Measurements from ENCODE around the genes ZNF443, ZNF791, WDR83, WDR83OS and GCDH.

GRCh38 chr19:12145323-12146104 lies 5.4 kb upstream of the ZNF20 start:
- RRBS: no CpG with 5 or more reads among the region's 14 CpGs

- RRBS: no CpG with 5 or more reads among the region's 9 CpGs
These were observed 3.1 kb downstream of the ZNF563 start for GRCh38 chr19:12330094-12330910.

- RRBS: 4% methylated on average over 6 of the region's 66 CpGs
These were observed at the start of gene ZNF443 for GRCh38 chr19:12440442-12441400. ZNF443 (minus strand) TSS chr19:12441021.

- RRBS: 1% methylated on average over 11 of the region's 75 CpGs
These were observed at the start of gene ZNF791 for GRCh38 chr19:12610400-12611657. ZNF791 (plus strand) TSS chr19:12610920.

GRCh38 chr19:12666607-12667460 lies at the start of gene WDR83:
WDR83 (plus strand) TSS chr19:12666807.
- RRBS: 2% methylated on average over 8 of the region's 40 CpGs

DNA sequence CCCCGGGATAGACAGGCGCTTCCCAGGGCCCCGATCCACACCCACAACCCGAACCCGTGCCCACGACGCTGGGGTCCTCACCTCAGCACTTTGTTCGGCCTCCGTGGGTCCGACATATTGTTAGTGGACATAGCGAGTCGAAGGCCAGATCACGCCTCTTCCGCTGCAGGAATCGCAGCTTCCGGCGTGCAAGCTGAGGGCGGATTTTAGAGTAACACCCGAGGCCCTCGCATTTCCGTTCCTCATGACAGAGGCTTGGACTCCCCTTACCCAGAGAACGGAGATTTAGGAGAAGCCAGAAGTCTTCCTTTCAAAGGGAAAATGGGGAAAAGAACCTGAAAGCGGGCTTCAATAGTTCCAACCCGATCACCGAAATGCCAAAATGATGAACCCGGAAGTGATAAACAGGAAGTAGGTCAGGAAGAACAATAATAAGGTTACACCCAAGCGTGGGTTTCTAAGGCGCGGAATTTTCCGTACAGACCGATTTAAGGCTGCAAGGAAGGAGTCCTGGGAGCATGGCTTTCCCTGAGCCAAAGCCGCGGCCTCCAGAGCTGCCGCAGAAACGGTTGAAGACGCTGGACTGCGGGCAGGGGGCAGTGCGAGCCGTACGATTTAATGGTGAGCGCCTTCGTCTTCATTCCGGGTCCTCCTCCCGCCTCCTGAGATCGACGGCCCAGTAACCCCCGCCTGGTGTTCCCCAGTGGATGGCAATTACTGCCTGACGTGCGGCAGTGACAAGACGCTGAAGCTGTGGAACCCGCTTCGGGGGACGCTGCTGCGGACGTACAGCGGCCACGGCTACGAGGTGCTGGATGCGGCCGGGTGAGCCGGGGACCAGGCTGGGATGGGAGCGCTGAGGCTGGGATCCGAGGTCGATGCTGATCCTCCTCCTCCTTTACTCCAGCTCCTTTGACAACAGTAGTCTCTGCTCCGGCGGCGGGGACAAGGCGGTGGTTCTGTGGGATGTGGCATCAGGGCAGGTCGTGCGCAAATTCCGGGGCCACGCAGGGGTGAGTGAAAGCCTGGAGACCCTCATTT lies at the start of gene WDR83OS:
Gene WDR83OS (minus strand): TSS at position 143 of the 1,041 bp plus-strand sequence.
- RRBS: 3% methylated on average over 10 of the region's 72 CpGs

GRCh38 chr19:12749889-12750637 lies 1.5 kb upstream of the BEST2 start:
- RRBS: 19% methylated on average over 4 of the region's 25 CpGs

DNA sequence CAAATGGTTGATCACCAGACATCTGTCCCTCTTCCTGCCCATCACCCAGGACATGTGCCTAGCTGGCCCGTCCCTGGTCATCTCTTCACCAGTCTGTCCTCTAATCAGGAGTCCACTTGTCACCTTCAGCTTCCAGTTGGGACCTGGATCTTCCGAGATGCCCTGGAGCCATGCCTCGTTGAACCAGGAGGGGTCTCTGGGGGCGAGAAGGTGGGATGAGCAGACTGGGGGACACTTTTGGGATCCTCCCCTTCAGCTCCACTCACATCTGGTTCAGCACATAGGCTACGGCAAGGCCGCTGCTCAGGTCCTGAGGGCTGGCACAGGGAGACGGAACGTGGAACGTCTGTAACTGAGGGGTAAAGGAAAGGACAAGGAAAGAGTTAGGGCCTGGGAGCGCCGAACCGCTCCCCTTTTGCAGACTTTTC lies 792 bp downstream of the HOOK2 start:
- RRBS: no CpG with 5 or more reads among the region's 12 CpGs

- RRBS: 1% methylated on average over 7 of the region's 44 CpGs
These were observed 7.7 kb upstream of the HOOK2 start for GRCh38 chr19:12782887-12783655.

DNA sequence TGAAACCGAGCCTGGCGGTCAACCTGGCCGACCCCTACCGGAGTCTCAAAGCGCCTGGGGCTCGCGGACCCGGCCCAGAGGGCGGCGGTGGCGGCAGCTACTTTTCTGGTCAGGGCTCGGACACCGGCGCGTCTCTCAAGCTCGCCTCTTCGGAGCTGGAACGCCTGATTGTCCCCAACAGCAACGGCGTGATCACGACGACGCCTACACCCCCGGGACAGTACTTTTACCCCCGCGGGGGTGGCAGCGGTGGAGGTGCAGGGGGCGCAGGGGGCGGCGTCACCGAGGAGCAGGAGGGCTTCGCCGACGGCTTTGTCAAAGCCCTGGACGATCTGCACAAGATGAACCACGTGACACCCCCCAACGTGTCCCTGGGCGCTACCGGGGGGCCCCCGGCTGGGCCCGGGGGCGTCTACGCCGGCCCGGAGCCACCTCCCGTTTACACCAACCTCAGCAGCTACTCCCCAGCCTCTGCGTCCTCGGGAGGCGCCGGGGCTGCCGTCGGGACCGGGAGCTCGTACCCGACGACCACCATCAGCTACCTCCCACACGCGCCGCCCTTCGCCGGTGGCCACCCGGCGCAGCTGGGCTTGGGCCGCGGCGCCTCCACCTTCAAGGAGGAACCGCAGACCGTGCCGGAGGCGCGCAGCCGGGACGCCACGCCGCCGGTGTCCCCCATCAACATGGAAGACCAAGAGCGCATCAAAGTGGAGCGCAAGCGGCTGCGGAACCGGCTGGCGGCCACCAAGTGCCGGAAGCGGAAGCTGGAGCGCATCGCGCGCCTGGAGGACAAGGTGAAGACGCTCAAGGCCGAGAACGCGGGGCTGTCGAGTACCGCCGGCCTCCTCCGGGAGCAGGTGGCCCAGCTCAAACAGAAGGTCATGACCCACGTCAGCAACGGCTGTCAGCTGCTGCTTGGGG lies 849 bp downstream of the JUNB start:
- RRBS: 2% methylated on average over 61 of the region's 98 CpGs

GRCh38 chr19:12792796-12793002 lies 1.4 kb downstream of the JUNB start:
- RRBS: no CpG with 5 or more reads among the region's 13 CpGs

GRCh38 chr19:12805872-12806323 lies 486 bp upstream of the RNASEH2A start:
- RRBS: no CpG with 5 or more reads among the region's 12 CpGs

GRCh38 chr19:12825259-12826275 lies 8.8 kb downstream of the RTBDN start:
- RRBS: 11% methylated on average over 8 of the region's 48 CpGs

DNA sequence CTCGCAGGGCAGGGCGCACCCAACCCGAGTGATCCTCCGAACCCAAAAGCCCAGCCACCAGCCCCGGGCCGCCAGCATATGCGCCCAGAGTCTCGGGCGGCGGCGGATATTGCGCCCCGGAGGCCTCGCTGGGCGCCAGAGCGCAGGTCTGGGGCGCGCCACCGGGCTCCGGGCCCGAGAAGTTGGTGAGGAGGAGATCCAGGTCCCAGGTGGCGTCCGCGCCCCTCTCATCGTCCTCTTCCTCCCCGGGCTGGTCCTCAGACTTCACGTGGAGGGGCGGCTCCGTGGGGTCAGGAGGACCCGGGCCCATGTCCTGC lies 1.2 kb downstream of the KLF1 start:
- RRBS: 4% methylated on average over 30 of the region's 30 CpGs

- RRBS: 1% methylated on average over 14 of the region's 55 CpGs
These were observed at the start of gene GCDH for GRCh38 chr19:12890133-12891403. GCDH (plus strand) TSS chr19:12891160.

- RRBS: no CpG with 5 or more reads among the region's 33 CpGs
These were observed 27.8 kb downstream of the NFIX start for GRCh38 chr19:13022794-13023848.

DNA sequence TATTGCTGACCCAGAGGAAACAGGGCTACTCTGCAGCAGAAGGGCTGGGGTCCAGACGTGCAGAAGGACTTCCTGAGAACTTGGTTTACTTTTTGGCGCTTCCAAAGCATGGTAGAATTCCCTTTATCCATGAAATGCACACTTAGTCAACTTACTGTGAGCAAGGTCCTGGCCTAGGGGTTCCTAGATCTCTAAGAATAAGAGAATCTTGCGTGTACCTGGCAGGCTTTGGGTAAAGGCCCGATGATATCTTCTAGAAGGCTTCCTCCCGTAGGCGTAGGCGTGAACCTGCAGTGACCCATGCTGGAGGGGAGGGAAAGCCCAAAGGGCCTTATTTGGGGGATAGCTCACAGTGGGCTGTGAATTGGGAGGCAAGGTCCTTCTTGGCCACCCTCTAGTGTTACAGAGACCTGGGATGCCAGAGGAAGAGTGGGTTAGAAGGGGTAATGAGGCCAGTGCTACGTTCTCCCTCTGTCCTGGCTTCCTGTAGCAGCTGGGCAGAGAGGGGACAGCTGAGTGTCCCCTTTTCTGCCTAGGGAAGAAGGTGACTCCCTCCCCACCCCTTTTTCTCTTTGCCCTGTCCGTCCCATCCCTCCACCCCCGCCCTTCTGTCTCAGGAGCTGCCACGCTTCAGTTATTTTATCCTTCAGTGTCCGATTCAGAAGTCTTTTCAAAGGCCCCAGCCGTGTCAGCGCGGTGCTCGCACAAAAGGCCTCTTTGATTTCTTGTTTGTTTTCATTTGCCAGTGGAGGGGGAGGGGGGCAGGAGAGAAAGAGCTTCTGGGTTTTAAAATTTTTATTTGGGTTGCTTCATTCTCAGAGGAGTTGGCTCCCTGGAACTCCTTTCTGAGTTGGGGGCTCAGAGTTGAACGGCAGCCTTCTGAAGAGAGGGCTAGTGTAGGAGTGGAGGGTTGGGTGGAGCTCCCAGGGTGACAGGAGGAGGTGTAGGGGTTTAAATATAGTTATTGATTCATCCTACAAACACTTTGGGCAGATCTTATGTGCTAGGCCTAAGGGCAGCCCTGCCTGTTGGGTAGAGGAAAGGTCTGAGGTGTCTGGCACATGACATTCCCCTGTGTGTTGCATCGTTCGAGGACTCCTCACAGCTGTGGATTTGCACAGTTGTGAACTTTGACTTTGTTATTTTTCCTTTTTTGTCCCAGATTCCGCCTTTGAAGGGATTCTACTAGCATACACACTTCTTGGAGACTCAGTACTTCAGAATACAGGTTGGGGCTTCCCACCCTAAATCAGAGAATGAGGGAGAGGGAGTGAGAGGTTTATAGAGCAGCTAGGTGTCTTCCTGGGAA lies 36.6 kb downstream of the NFIX start:
- RRBS: no CpG with 5 or more reads among the region's 20 CpGs

GRCh38 chr19:13117156-13117593 lies 635 bp upstream of the TRMT1 start:
- RRBS: no CpG with 5 or more reads among the region's 12 CpGs

GRCh38 chr19:13132478-13132790 lies 14.4 kb downstream of the NACC1 start:
- RRBS: no CpG with 5 or more reads among the region's 3 CpGs

GRCh38 chr19:13135590-13136107 lies 14.5 kb downstream of the STX10 start:
- RRBS: 91% methylated on average over 5 of the region's 36 CpGs